Penis (tissue), 1 donor: Measurements from ENCODE around the genes DIPK2B and NDUFB11.

GRCh38 chrX:43654335-43654530, 1.9 kb upstream of the MAOA start:
- PRO-cap: no peak

DNA sequence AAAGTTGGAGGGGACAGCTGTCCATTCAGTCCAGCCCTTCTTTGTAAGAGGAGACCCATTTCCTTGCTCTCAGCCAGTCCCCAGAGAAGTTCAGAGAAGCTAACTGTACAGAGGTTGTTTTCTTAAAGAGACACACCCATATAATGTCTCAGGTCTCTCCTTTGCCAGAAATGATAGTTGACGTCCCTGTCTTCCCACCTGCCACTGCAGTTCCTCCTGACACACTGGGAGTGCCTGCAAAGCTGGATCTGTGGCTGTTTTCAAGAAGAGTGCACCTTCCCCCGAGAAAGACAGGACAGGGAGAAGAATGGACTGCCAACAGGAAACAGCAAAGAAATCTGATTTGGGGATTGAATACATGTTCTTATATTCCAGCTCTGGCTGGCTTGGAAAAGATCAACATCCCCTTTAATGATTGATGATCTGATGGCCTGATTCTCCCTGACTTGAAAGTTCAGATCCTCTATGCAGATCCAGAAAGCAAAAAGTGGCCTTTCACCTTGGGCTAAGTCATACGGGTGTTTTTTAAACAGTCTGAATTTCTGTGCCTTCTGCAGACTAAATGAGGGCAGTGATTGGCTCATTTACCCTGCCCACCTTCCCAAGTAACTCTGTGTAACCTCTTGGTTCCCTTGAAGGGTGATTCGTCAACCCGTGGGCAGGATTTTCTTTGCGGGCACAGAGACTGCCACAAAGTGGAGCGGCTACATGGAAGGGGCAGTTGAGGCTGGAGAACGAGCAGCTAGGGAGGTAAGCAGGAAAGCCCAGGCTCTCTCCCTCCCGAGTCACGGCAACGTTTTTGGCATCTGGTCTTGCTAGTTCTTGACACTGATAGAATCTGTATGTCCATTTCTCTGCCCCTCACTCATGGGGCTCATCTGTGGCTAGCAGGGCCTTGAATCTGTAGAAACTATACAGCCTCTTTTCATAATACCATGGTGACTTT, 87.3 kb downstream of the MAOA start:
- PRO-cap: no peak

GRCh38 chrX:44937689-44938540, 64.9 kb downstream of the KDM6A start:
- PRO-cap: no peak

- PRO-cap: no peak
Observed at GRCh38 chrX:45061153-45061890, 139.4 kb downstream of the DIPK2B start.

DNA sequence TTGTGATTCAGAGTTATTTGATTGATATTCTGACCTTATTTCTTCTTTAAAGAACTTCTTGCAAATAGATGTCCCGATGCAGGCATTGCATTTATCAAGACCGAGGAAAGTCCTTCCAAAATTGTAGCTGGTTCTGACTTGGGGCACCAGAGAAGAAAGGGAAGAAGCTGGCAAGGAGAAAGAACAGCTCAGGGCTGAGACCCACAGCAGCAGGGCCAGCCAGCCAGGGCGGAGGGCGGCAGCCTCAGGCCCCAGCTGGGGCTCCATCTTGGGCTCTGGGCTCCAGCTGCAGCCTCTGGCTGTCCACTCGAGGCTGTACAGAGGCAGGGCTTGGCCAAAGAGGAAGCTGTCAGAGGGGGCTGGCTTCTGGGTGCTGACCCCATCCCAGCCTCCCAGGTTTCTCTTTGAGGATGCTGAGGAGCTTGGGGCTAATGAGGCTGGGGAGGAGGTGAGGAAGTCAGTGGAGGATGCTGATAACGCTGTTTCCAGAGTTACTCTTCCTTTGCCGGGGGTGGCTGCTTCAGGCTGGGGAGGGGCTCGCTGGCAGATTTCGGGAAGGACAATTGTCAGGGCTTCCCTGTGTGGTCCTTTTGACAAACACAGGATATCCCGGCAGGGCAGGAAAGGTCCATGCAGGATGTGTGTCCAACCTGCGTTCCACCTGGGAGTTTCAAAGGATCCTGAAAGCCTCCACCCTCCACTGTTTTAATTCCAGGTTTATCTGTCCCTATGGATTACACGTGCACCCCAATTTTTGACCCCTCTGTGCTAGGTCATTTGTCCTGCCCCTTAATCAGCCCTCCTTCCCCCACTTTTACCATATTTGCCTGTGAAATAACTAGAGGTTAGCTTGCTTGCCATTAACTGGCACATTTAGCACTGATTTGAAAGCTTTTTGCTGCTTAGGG, at the start of gene DIPK2B:
Gene DIPK2B (minus strand): TSS at position 317 of the 908 bp plus-strand sequence.
- PRO-cap: no peak

DNA sequence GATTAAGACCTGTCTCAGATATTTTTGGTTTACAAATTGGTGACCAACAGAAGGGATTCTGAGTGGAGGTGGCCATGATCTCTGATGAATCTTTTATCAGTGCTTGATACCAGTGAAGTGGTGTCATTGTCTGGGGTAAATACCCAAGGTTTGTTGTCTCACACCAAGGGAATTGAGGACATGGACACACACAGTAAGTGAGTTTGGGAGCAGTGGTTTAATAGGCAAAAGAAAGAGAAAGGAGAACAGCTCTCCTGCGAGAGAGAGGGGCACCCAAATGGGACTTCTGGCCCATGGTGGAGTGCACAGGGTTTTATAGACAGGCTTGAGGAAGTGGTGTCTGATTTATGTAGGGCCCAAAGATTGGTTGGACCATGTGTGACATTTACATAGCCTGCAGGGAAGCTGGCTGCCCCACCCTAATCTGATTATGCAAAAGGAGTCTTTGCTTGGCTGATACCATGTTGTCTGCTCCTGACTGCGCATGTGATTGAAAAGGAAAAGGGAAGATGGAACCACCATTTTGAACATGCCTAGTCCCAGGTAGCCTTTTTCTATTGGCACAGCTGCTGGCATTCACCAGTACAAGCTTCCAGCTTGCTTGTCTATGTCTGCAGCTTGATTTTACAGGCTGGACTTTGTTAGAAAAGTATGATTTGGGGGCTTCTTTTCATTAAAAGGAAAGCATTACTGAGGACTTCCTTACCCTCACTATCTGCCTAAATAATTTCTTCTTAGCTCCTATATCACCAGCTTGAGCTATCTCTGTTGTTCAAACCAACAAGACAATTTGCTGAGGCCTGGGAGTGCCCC, 100.0 kb upstream of the DIPK2B start:
- PRO-cap: no peak

- PRO-cap: unidirectional peak, minus-strand start at chrX:45746203
Observed at GRCh38 chrX:45745900-45746639, 545.4 kb upstream of the DIPK2B start.

DNA sequence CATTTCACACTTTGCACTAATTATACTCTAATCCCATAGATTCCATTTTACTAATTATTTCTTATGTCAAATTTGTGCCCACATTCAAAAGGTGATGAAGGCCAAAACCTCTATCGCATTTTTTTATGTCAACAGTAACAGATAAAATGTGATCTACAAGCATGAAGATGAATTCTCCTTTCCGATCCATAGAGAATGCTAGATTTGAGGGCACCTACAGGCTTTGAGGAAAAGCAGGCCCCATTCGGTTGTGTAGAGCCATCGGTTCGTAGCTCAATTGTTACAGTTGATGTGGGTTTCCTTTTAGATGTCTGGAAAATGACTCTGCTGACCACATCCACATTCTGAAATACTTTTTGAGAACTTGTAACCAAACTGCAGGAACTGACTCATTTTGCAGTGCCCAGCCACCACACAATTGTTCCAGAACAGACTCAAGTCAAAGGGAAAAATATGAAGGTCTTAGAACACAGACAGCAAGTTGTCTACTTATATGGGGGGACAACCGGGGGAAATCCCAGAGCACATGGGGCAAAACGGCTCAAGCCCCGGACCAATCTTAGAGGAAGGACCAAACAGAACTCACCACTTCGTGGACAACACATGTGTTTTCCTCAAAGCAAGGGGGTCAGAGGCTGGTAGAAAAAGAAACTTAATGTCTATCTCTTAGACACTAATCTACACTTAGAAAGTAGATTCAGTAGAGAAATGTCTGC, 557.6 kb upstream of the DIPK2B start:
- PRO-cap: no peak

- PRO-cap: no peak
Observed at GRCh38 chrX:45803316-45803949, 602.8 kb upstream of the DIPK2B start.

- PRO-cap: no peak
Observed at GRCh38 chrX:45807936-45808662, 607.4 kb upstream of the DIPK2B start.

DNA sequence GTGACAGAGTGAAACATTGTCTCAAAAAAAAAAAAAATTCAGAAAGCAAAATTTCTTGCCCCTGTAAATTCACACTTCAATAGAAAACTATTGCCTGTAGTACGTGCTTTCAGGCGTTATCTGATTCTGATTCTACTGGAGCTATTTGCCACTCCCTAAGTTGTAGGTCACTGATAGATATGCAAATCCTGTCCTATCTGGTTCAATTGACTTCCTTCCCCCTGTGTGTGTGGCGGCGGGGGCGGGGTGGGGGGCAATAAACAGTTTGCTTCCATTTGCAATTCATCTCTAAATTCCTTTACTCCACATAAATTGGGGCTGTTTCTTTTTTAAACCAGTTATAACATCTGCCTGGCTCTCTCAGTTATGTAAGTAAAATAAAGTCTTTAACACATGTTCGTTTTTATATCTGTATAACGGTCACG, 120.2 kb upstream of the KRBOX4 start:
- PRO-cap: no peak

DNA sequence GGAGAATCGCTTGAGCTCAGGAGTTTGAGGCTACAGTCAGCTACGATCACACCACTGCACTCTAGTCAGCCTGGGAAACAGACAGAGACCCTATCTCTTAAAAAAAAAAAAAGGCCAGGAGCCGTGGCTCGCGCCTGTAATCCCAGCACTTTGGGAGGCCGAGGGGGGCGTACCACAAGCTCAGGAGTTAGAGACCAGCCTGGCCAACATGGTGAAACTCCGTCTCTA, 76.1 kb upstream of the KRBOX4 start:
- PRO-cap: no peak

DNA sequence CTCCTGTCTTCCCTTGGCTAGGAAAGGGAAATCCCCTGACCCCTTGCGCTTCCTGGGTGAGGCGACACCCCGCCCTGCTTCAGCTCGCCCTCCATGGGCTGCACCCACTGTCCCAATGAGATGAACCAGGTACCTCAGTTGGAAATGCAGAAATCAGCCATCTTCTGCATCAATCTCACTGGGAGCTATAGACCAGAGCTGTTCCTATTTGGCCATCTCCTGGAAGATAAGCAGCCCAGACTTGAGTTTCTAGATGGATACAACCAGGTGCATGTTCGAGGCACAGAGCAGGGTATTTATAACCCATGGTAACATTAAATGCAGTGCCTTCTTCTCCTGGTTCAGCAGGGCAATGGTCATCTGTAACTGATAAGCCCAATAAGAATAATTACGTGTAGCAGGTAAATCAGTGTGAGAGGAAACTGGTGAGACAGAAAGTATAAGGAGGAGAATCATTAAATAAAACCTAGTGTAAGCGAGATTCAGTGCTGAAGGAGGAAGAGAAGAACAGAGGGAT, 39.3 kb downstream of the KRBOX4 start:
- PRO-cap: no peak

GRCh38 chrX:46573909-46574480, 430 bp downstream of the CHST7 start:
- PRO-cap: no peak

DNA sequence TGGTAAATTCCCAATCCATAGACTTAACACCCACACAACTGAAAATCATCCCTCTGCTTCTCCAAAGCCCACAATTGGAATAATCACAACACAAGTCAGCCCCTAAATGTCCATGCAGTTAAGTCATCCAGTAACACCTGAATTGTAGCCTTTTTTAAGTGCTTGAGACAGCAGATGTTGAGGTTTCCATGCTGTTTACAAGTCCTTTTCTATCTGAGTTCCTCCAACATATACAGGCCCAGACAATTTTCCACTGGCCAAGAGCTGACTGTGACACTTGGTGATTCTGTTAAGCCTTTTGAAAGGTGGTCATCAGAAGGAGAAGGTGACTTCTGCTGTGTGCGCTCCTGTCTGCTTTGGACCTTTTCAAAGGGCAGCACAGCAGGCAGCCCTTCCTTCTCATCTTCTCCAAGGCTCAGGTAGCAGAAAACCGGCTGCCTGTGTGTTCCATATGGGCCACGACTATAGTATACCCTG, 26.6 kb downstream of the CHST7 start:
- PRO-cap: no peak

GRCh38 chrX:46754346-46755191, 4.3 kb downstream of the SLC9A7 start:
- PRO-cap: no peak

- PRO-cap: no peak
Observed at GRCh38 chrX:46758353-46759053, 415 bp downstream of the SLC9A7 start.

GRCh38 chrX:46775303-46775634, 16.4 kb upstream of the SLC9A7 start:
- PRO-cap: no peak

DNA sequence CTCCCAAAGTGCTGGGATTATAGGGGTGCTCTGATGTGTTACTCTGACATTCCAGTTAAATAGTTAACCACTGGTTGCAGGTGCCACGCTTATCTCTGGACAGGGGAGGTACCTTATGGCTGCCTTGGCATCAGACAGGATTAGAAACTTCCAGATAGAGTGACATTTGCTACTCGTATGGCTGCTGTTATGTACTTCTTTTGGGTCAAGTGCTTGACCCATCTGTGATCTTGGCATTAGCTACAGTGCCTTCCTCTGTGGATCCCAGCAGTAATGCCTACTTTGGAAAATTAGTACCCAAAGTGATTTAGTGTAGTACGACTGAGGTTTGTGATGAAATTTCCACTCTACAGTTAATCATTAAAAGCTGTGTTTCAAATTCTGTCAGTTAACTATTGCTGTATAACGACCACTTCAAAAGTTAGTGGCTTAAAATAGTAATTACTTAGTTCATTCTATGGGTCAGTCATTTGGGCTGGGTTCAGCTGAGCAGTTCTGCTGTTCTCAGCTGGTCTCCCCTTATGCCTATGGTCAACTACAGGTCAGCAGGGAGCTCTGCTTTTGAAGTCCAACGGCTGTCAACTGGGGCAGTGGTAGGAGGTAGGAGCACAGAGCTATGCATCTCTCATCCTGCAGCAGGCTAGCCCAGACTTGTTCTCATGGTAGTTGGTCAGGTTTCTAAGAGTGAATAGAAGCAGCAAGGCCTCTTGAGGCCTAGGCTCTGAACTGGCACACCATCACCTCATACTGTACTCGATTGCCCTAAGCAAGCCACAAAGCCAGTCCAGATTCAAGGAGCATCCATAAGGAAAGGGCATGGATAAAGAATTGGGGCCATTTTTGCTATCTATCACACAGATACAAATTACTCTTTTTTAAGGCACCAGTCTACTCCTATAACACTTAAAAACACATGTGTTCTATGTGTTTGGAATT, 51.1 kb downstream of the JADE3 start:
- PRO-cap: no peak

DNA sequence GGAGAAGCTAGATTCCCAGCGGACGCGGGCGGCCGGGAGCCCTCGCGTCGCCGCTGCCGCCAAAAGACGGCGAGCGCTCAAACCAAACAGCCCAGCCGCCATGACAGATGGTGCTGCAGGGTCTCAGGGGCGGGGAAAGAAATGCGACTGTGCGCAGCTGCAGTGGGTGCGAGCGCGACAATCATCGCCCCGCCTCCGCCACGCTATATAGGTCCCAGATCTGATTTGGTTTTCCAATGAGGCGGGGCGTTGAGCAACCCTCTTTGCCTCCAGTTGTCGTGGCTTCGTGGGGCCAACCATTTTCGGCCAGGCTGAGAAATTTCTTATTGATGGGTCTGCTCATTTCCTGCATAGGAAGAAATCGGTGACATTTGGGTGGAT, at the start of gene NDUFB11:
Gene NDUFB11 (minus strand): TSS at position 125 of the 381 bp plus-strand sequence.
- PRO-cap: bidirectional peak, plus-strand start at position 236 of the sequence, minus-strand start at position 102 of the sequence